Measurements from ENCODE around the genes FADS3 and EEF1G.

- RRBS = 90% methylated on average over 1 of the region's 20 CpGs
Observed at GRCh38 chr11:61754473-61755266, 2.2 kb downstream of the MYRF start.

DNA sequence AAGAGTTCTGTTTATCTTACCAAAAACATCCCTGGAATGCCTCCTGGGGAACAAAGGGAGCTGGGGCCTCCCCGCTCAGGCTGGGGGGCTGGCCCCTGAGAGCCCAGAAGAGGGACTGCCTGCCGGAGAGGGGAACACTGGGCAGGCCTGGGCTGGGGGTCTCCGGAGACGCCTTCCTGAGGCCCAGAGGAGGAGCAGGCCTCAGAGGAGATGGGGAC is 17.2 kb downstream of the MYRF start:
- RRBS = no CpG with 5 or more reads among the region's 4 CpGs

DNA sequence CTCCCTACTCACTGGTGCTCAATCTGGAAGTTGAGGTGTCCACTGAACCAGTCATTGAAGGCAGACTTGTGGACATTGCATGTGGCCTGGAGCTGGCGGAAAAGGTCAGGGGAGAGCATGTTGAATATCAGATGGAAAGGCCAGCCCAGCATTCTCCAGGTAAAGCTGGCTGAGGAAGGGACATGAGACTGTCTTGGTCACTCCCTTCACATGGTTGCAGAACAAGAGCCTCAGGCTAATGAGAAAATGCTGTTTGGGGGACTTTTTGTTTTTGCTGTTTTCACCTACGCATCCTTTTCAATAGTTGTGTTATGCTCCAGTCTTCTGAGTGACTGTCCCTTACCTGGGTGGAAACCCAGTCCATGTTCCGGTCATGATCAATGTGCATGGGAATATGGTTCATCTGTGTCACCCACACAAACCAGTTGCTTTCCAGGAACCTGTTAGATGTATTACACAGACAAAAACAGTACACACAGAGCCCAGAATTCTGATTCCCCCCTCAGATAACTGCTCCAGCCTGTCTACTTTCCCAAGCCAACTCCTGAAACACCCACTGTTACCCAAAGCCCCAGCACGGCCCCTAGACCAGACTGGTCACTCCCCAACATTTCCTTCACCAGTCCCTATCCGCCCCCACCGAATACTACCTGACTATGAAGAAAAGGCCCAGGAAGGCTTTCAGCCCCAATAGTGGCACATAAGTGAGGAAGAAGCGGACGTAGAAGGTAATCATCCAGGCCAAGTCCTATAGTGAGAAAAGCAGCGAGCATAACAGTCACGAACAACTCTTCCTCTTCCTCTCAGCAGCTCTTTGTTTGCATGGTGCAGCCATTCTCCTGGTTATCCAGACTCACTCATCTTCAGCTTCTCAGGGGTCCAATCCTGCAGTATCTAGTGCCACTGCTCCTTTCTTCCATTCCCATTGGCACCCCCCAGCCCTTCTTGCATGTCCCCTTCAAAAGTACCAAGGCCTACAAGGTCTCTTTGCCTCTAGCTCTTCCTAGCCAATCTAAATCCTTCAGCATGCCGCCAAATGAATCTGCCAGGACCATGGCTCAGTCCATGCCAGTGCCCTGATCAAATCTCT is 10.7 kb downstream of the FEN1 start:
- RRBS = no CpG with 5 or more reads among the region's 11 CpGs

GRCh38 chr11:61891375-61892357 is at the start of gene FADS3:
Gene FADS3, minus strand, starts transcription at chr11:61891545.
- RRBS = under 1% methylated on average over 51 of the region's 99 CpGs

DNA sequence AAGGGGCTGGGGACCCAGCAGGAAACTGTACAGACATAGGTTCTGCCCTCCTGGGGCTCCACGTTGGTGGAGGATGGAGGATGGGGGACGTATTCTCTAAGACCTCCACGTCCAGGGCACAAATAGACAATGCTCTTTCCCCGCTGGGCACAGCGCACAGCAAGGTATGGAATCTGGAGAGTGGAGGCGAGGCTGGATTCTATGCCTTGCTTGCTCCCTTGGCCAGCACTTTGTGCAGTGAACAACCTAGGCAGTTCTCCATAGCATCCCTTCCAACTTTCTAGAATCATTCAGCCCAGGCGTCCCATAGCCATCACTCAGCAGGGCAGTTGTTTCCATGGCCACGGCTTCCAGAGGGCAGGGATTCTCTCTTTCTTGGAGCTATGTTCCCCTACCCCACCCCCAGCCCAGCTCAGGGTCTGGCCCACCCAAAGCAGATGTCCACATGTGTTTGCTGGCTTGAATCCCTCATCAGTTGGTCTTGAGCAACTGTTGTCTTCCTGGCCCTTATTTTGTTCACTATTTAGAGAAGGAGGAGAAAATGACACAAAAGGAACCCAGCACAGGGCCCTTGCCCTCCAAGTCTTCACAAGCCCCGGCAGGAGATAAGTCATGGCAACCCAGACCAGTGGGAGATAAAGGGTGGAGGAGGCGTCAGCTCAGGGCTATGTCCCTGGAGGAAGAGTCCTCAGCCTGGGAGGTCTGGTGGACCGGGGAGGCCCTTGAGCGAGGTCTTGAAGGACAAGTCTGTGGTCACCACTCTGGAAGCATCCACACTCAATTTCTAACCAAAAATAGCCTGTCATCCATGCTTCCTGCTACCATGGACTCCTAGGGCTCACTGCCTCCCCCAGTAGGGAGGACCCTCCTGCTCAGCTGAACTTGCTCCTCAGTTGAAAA is 1.4 kb upstream of the RAB3IL1 start:
- RRBS = 9% methylated on average over 1 of the region's 12 CpGs

GRCh38 chr11:61922514-61923128 is 5.3 kb upstream of the RAB3IL1 start:
- RRBS = no CpG with 5 or more reads among the region's 9 CpGs

DNA sequence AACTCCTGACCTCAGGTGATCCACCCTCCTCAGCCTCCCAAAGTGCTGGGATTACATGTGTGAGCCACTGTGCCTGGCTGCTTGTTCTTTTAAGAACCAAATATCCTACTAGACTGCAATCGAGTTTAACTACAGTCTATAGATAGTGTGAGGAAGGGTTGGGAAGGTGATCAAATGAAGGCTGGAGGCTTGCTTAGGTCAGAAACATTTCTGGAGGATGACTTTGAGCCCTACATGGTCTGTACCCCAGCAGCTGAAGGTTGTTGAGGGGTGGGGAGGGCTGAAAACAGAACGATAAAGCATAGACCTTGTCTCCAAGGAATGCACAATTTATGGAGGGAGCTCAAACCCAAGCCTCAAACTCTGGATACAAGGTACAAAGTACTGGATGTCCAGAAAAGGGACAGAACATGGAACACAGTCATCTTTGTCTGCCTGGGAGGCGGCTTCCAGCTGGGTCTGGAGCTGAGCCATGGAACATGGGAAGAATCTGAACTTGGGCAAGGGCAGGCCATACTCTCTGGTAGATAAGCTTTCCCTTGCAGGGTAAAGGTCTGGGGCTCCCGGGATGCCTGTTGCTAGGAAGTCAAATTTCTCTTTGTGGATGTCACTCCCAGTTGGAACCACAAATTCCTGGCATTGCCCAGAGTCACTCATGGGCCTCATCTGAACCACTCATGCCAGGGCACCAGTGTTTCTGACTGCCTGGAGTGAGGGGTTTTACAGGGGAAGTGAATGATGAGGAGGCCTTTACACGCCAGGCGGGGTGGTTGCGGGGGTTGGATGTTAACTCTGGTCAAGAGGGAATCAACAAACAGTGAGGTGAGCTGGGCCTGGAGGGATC is 6.0 kb downstream of the FTH1 start:
- RRBS = no CpG with 5 or more reads among the region's 7 CpGs

DNA sequence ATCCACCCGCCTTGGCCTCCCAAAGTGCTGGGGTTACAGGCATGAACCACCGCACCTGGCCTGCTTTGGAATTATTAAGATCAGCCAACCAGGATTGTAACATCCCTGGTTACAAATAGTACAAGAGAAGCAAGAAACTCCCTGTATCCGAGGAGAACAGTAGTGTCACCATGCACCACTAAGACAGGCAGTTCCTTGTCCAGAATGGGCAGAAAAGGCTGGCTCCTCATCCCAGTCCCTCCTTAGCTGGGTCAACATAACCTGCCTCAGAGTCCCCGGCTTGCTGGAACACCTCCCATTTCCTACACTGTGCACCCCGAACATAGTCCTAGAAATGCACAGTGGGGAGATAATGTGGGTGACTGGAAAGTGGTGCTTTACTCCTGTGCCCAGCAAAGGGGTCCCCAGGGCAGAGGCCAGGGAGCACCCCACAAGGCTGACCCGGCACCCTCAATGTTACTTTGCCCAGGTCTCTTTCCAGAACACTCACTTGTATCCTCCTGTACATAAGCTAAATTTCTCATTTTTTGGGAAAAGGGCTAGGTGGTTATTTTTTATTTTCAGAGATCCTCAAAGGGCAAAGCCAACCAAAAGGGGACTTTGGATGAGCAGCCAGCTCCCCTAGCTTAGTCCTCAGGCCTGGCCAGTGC is 77.0 kb upstream of the INCENP start:
- RRBS = no CpG with 5 or more reads among the region's 6 CpGs

DNA sequence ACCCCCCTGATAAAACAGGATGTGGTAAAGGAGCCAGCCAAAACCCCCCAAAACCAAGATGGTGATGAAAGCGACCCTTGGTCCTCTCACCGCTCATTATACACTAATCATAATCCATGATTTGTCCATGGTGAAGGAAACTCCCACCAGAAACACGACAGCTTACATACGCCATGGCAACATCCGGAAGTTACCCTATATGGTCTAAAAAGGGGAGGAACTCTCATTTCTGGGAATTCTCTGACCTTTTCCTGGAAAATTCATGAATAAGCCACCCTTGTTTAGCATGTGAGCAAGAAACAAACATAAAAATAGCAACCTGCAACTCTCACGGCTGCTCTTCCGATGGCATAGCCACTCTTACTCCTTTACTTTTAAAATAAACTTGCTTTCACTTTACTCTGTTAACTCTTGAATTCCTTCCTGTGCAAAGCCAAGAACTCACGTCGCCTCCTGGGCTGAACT is 18.7 kb upstream of the INCENP start:
- RRBS = no CpG with 5 or more reads among the region's 9 CpGs

- RRBS = no CpG with 5 or more reads among the region's 8 CpGs
Observed at GRCh38 chr11:62145460-62145796, 21.6 kb downstream of the INCENP start.

DNA sequence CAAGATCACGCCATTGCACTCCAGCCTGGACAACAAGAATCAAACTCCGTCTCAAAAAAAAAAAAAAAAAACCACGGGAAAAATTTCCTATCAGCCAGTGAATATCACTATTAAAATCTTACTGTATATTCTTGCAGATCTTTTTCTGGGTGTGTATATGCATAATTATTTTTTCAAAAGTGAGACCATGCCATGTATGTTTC is 21.3 kb upstream of the SCGB1A1 start:
- RRBS = no CpG with 5 or more reads among the region's 3 CpGs

DNA sequence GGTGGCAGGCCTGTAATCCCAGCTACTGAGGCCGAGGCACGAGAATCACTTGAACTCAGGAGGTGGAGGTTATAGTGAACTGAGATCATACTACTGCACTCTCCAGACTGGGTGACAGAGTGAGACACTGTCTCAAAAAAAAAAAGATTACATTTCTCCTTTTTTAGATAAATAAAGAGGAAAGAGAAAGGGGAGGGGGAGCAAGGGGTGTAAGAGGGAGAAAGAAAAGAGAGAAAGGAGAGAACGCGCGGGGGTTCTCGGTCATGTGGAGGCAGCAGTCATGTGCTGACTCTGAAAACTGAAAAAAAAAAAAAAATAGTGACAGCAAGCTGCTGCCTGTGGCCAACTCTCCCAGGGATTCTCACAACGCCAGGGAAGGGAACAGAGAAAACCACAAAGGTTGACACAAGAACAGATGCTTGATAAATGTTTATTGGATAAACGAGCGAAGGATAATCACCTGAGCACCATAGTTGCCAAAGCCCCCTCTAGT is 14.3 kb downstream of the SCGB1A1 start:
- RRBS = no CpG with 5 or more reads among the region's 9 CpGs

GRCh38 chr11:62435720-62436670 is 17.2 kb downstream of the SCGB1A1 start:
- RRBS = no CpG with 5 or more reads among the region's 7 CpGs

- RRBS = no CpG with 5 or more reads among the region's 9 CpGs
Observed at GRCh38 chr11:62449257-62449840, 30.5 kb downstream of the SCGB1A1 start.

DNA sequence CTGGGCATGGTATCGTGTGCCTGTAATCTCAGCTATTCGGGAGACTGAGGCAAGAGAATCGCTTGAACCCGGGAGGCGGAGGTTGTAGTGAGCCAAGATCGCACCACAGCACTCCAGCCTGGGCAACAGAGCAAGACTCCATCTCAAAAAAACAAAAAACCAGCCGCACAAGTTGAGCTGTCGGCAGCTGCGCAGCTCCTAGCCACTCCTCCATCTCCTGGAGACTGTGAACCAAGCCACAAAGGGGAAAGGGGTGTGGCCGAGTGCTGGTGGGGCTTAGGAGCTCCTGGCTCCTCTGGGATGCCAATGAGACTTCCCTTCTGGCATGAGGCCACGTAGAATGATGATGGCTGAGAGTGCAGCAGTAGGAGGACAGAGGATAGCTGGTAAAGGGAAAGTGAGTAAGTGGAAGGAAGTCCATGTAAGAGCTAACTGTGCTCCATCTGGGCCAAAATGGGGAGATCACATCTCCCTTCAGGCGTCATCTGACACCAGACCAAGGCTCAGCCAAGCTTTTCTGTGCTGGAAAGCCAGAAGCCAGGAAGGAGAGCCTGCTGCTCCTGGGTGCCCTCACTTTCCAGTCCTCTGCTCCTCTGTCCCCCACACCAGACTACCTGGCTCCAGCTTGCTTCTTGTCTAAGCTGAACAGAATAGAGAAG is 47.1 kb downstream of the AHNAK start:
- RRBS = no CpG with 5 or more reads among the region's 12 CpGs

GRCh38 chr11:62544306-62545489 is 1.9 kb downstream of the AHNAK start:
- RRBS = no CpG with 5 or more reads among the region's 40 CpGs

- RRBS = no CpG with 5 or more reads among the region's 8 CpGs
Observed at GRCh38 chr11:62560025-62560729, 13.5 kb downstream of the EEF1G start.

DNA sequence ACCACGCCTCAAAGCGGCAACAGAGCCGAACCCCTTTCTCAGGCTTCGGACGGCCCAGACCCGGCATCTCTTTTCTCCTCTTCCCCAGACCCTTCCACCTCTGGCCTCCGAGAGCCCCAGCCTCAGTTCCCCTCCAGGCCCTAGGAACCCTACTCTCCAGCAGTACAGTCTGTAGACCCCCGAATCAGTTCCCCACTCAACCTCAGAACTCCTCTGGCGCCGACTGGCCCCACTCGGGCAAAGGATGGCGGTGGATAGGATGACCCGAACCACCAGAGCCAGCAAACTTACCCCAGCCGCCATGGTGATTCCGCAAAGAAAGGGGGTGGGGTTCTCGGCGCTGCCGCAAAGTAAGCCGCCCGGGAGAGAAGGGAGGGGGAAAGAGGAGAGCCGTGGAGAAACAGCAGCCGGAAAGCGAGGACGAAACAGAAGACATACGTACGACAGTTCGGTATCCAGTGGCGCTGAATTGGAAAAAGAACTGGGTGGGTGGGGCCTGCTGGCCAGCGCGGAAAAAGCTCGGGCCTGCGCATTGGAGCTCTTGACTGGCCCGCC is at the start of gene EEF1G:
Gene EEF1G, minus strand, starts transcription at position 352 of the 555 bp plus-strand sequence.
- RRBS = no CpG with 5 or more reads among the region's 33 CpGs

DNA sequence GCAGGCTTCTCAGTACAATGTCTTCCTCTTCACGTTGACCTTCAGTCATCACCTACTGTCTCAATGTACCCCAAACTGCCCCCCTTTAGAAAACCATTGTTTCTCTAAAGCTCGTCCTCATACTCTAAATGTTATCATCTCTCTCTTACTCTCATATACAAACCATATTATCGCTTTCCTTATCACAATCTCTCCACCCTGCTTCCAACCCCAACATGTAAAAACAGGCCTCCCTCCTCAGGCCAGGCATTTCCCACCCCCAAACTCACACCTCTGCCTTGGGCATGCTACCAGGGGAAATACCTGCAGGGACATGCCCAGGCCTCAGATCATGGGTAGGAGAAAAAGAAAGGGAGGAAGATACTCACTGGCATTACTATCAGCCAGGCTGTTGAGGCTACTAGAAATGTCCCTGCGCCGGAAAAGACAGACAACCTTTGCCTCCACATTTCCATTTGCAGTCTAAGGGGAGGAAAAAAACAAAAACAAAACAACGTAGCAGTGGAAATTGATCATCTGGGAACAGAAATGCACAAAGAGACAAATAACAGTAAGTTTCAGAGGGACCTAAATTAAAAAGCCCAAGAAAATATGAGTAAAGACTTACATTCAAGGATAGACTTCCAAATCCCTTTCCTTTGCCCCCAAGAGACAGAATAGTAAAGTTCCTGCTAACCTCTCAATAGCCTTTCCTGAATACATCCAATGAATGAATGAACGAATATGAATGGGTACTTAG is 1.7 kb downstream of the MTA2 start:
- RRBS = no CpG with 5 or more reads among the region's 7 CpGs

DNA sequence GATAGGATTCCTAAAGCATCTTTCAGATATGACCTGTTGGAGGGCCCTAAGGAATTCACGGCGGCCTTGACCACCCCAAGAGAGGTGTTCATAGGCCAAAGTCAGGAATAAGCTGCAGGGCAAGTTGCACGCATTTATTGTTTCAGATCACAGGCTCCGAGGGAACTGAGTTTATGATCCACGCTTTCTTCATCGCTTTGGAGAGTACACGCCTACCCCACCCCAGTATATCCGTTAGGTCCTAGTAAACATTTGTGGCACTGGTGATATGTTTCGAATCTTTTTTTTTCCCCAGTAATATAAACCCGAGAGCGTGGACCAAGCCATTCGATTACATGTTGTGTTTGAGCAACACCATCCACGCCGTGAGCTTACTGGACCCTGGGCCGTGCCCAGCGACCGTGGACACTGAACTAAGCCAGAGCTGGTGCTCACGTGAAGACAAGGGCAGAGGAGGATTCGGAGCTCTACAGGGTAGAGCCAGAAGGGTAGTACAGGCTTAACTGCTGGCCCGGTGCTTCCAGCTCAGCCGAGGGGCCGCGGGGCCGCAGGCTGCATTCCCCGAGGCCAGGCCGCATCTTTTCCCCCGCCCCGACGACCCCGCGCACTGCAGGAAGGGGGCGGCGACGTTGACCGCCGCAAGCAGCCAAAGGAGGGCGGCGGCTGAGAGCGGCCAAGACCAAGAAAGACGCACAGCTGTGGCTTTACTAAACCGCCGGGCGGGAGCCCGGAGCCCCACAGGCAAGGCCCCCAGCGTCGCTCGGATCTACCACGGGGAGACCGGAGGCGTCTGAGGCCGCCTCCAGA is 579 bp downstream of the GANAB start:
- RRBS = 1% methylated on average over 8 of the region's 51 CpGs